Right common carotid artery plus branches (tissue), 1 donor: ENCODE data around the gene CEP85.

- PRO-cap: no peak
Measured at GRCh38 chr1:25895328-25895983, 10.8 kb downstream of the STMN1 start.

- PRO-cap: no peak
Measured at GRCh38 chr1:25906740-25907467, 685 bp upstream of the STMN1 start.

DNA sequence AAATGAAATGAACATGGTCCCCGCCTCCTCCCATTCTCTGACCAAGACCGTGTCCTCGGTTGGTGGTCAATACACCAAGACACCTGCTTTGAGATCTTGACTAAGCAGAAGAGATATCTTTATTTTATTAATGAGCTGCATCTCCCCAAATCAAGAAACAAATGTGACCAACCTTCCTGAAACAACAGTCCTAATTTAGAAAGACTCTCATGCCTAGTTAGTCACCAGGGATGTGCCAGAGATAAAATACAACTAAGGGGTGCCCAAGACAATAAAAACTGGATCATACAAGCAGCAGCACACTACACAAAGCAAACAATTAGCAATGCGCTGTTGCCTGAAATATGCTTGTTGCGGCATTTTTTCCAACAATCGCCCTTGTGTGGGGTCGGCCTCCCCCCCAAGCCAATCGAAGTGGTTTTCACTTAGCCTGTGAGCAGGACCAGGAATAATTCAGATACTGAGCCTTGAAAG, 1.3 kb upstream of the STMN1 start:
- PRO-cap: no peak

DNA sequence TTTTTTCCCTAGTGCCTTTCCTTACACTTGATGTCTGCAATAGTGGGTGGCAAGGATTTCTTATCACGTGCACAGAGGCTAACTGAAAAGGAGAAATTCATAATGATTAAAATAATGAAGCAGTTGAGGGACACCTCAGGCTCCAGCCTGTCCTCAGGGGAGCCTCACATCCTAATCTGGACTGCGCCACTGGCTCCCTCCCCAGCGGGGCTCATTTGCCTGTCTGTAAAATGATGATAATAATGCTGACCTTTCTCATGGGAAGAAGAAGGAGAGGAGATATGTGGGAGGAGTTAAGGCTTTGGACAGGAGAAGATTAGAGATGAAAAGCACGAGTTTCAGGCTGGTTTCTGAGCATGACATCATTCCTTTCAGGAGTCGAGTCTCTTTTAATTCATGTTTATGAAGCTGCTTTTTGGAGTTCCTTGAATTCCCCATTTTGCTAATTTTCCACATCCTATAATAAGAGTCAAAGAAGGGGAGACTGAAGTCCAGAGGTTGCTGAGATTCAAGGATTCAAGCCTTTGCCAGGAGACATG, 27.2 kb upstream of the STMN1 start:
- PRO-cap: no peak

- PRO-cap: bidirectional peak, plus-strand start at chr1:25998454, minus-strand start at chr1:25998130
Measured at GRCh38 chr1:25998246-25998725, 423 bp upstream of the PAFAH2 start.

- PRO-cap: no peak
Measured at GRCh38 chr1:26049370-26050389, 3.8 kb upstream of the SLC30A2 start.

- PRO-cap: no peak
Measured at GRCh38 chr1:26072850-26073323, 5.5 kb upstream of the TRIM63 start.

GRCh38 chr1:26075336-26076402, 8.2 kb upstream of the TRIM63 start:
- PRO-cap: no peak

GRCh38 chr1:26122437-26123797, 11.3 kb downstream of the PDIK1L start:
- PRO-cap: no peak

GRCh38 chr1:26126972-26128014, 15.7 kb downstream of the PDIK1L start:
- PRO-cap: no peak

GRCh38 chr1:26178185-26178657, 930 bp downstream of the CNKSR1 start:
- PRO-cap: no peak

DNA sequence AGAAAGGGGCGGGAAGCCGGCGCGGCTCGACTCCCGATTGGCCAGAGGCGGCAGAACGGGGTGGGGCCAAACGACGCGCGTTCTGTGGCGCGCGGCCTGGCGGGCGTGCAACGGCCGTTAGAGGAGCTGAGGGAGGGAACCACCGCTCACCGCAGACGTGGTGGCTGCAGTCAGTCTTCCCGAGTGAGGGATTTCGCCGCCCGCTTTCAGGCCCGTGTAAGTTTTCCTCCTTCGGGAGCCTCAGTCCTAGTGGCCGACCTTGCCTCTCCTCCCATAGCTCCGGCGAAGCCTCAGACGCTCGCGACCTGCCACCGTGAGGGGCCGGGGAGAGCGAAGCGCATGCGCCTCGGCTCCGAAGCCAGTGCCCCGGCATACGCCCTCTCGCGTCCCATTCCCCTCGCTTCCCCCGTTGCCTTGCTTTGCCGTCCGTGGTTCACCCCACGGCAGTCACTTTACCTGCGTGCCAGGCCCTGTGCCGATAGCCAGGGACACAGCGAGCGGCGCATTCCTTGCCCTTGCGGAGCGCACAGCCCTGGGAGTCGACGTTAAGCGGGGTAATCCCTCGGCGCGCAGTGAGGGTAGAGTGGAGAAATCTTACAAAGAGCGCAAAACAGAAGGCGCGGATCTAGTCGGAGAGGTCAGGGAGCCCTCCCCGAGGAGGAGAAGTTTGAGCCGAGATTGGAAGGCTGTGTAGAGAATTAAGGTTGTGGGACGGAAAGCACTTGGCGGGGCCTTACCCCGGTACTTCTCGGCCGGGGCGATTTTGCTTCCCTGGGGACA, at the start of gene CEP85:
Gene CEP85 (plus strand): TSS at position 106 of the 780 bp plus-strand sequence.
- PRO-cap: bidirectional peak, plus-strand start at position 120 of the sequence, minus-strand start outside the sequence; unidirectional peak, plus-strand start at position 293 of the sequence; unidirectional peak, plus-strand start at position 417 of the sequence

DNA sequence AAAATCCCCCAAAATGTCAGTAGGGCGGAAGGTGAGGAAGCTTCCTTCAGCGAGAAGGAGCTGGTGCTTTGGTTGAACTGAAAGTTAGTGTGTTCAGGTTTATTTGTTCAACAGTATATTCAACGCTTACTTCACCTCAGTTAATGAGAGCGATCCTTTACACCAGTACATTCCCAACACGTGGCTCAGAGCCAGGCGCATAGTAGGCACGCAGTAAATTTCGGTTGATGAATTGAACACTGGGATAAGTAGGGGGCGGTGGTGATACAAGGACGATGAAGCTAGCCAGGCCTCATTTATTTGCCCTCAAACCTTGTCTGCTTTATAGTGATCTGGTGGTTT, 972 bp downstream of the CEP85 start:
- PRO-cap: no peak

GRCh38 chr1:26275553-26276643, 4.0 kb upstream of the SH3BGRL3 start:
- PRO-cap: unidirectional peak, plus-strand start at chr1:26275789

DNA sequence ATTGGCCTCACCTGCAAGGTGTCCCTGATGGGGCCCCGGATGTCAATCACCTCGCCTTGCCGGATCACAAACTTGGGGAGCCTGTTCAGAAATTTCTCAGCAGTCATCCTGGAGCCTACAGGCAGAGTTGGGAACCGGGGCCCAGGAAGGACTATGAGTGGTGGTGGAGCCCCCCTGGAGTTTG, 4.1 kb downstream of the SH3BGRL3 start:
- PRO-cap: no peak

GRCh38 chr1:26307406-26308226, 1.2 kb upstream of the UBXN11 start:
- PRO-cap: no peak

- PRO-cap: unidirectional peak, plus-strand start at chr1:26500374; unidirectional peak, plus-strand start at chr1:26500445
Measured at GRCh38 chr1:26499889-26500780, 27.9 kb downstream of the HMGN2 start.

- PRO-cap: bidirectional peak, plus-strand start at chr1:26696757, minus-strand start at chr1:26696741; bidirectional peak, plus-strand start at chr1:26697035, minus-strand start at chr1:26696917
Measured at GRCh38 chr1:26696603-26697449, 1.0 kb downstream of the ARID1A start.

- PRO-cap: no peak
Measured at GRCh38 chr1:26760748-26761366, 26.9 kb upstream of the PIGV start.

- PRO-cap: no peak
Measured at GRCh38 chr1:26771400-26771754, 16.4 kb upstream of the PIGV start.